A673 (cell line): ENCODE results near the genes GDF2, FAM170B, TMEM273, C10orf71, CHAT and OGDHL.

- PRO-cap = no peak
These were observed at the start of gene GDF2 for GRCh38 chr10:47322245-47322784. TSS of gene GDF2 (plus strand) at chr10:47322454.

GRCh38 chr10:47461137-47461743 is 22.7 kb downstream of the ANXA8 start:
- PRO-cap = unidirectional peak, plus-strand start at chr10:47461340; bidirectional peak, plus-strand start at chr10:47461511, minus-strand start at chr10:47461344

DNA sequence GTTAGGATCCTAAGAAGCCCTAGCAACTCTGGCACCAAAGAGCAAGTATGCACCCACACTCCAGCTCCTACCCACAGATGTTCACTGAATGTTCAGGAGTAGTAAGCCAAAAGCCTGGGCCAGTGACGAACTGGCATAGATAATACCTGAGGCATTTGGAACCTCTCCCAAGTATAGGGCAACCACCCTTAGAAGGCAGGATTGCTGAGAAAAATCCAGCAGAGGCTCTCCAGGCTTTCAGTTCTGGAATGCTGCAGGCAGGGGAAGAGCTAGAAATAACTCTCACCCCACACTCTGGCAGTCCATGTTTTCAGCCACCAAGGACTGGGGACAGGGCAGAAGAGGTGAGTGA is 90.3 kb downstream of the SYT15B start:
- PRO-cap = no peak

GRCh38 chr10:48130593-48131224 is 131.1 kb upstream of the FAM25C start:
- PRO-cap = no peak

DNA sequence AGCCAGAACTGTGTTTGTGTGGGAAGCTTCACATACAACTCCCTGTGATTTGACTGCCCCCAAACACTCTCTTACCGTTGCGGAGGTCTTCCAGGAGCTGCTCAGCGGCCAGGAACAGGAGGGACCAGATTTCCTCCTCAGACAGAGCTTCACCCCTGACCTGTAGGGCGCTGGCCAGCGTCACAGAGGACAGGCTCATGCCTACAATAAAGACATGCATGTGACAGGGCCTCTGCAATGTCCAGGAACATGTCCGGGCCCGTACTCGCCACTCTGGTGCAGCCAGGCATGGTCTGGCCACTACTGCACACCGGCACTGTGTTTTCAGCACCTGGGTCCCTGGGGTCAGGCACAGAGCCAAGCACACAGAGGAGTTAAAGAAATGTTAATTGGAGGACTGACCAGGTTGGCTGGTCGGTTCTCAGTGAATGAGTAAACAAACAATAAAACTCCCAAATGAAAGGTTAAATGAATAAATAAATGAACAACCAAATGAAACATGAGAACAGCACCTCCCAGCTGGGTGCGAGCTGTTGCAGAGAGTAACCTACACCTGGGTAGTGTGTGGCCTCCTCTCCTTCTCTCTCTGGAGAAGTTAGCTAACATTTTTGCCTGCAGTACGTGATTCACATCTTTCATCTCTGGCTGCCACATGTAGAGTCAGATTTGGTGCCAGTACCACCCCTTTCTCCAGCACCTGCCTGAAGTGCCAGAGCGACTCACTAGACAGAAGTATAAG is 22.8 kb downstream of the FRMPD2 start:
- PRO-cap = no peak

- PRO-cap = bidirectional peak, plus-strand start at chr10:48307317, minus-strand start at chr10:48307084
These were observed 771 bp downstream of the MAPK8 start for GRCh38 chr10:48307256-48307639.

- PRO-cap = no peak
These were observed 12.0 kb downstream of the MAPK8 start for GRCh38 chr10:48318293-48319150.

- PRO-cap = no peak
These were observed 66.0 kb downstream of the MAPK8 start for GRCh38 chr10:48372394-48372863.

- PRO-cap = no peak
These were observed 66.6 kb downstream of the MAPK8 start for GRCh38 chr10:48372864-48373595.

DNA sequence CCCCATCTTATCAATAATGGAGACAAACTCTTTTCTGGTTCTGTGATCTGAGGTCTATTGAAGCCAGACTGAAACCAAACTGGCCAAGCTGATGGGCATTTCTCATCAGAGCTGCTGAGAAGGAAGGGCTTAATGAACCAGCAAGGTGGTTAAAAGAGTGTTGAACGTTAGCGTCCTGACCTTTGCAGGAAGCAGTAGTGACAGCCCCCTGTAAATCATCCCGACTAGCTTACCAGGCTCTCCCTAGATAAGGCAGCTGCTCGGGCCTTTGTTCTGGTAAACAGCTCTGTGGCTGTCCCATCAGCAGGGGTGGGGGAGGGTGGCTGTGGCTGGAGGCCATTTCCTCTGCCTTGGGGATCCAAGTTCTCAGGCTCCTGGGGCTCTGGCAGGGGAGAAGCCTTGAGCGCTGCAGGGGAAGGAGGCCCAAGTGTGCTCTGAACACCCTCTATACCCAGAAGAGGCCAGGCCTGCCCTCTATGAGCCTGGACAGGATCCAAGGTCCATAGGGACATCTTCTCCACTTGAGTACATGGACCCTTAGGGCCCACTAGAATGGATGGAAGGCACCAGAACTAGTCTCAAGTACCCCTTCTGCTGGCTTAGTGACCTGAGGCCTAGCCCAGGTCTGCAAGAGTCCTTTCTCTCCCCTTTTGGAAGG is 134.7 kb downstream of the ARHGAP22 start:
- PRO-cap = no peak

- PRO-cap = unidirectional peak, minus-strand start at chr10:48476607
These were observed 128.4 kb downstream of the ARHGAP22 start for GRCh38 chr10:48476304-48476967.

- PRO-cap = no peak
These were observed 2.1 kb upstream of the ARHGAP22 start for GRCh38 chr10:48606712-48607600.

GRCh38 chr10:49080874-49081471 is 34.3 kb downstream of the VSTM4 start:
- PRO-cap = no peak

DNA sequence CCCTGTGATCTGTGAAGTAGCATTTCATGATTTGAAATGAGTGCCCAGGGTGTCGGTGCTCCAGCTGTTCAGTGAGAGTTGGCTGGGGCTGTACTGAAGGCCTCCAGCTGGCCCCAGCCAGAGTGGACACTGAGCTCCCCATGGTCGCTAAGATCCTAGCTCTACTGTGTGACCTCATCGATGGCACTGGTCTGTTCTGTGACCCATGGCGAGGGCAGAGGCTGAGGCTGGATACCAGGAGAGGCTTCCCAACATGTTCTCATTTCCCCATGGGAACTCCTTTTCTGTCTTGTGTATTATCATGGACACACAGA is at the start of gene FAM170B:
Gene FAM170B, minus strand, starts transcription at position 131 of the 314 bp plus-strand sequence.
- PRO-cap = no peak

DNA sequence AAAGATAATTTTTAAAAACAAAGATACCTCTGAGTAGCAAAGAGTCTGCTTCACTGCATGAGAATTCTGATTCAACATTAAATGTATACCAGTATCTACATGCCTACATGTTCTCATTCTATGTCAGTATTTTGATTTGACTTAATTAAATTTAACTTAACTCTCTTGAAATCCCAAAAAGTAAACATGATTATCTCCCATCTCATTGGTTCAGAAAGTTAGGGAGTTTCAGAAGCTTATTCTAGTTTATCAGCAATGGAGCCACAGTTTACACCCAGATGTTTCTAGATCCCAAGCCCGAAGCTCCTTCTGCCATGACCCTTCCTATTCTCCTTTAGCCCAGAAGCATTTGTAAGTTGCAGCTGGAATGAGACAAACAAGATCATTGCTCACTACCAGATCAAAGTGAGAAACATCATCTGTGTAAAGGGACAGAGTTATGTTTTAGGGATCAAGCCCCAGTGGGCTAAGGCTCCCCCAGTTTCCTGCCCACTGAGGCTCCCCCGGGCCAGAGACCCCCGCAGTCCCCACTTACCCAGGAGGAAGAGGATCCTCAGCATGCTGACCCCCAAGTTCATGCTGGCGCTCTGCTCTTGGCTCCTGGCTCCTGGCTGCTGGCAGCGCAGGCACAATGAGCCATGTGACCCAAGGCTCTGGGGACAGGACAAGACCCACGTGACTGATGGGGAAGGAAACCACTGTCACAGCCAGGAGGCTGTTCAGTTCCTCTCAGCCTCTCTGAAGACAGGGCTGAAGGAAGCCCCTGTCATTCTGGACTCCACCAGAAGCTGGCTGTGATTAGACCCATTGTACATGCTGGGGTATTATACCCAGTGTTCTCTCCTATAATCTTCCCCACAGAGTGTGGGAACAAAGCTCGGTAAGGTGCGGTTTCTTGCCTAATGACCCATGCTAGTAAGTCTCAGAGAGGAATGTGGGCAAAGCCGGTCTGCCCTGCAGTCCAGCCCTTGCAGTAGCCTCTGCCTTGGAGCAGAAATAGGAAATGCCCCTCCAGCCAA is at the start of gene TMEM273:
Gene TMEM273, minus strand, starts transcription at position 633 of the 1,019 bp plus-strand sequence.
- PRO-cap = no peak

GRCh38 chr10:49298692-49299769 is at the start of gene C10orf71:
TSS of gene C10orf71 (plus strand) at chr10:49299170.
- PRO-cap = no peak

GRCh38 chr10:49398358-49398749 is 2.5 kb upstream of the DRGX start:
- PRO-cap = no peak

DNA sequence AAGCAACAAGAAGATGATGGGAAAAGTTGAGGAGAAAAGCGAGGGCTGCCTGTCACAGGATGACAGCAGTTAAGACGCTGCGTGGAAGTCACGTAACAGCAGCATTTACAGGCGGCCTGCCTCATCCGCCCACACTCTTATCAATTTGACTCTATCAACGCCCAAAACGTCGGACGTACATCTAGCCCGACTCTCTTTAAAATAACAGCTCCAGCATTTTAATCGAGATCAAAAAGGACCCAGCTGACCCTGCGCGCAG is 561 bp downstream of the ERCC6 start:
- PRO-cap = no peak

- PRO-cap = no peak
These were observed at the start of gene CHAT for GRCh38 chr10:49613787-49614112. TSS of gene CHAT (plus strand) at chr10:49614037.

GRCh38 chr10:49761380-49762501 is at the start of gene OGDHL:
TSS of gene OGDHL (minus strand) at chr10:49762323.
- PRO-cap = no peak